ENCODE results near the genes LRRC30 and ANKRD12.

DNA sequence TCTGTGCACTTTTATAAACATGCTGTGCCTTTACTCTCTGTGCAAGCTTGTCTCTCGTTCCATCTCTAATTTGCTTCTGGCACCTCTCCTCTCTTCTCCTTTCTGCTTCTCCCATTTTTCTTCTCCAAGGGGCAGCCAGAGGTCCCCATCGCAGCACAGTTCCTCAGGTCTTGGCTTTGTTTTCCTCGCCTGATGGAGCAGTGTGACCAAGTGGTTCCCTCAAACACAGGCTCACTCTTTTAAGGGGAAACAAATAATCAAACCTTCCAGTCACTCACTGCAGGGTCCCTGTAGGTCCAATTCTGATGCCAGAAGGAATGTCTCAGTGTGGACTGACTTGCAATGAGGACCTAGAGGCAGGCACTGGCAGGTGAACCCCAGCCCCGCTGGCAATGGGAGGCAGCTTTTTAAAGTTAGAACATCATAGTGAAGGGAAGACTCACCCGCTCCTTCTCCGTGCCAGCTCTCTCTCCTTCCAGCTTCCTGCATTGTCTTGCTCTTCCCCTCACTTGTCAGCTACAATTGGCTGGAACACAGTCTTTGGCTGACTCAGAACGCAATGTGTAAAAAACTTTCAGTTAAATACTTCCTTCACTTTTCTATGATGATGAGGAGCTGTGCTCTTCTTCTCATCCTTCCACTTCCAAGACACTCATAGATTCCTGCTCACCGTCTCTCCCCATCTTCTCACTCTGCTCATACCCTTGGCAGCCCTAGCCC, 117.7 kb upstream of the TMEM200C start:
- PRO-cap = no peak

DNA sequence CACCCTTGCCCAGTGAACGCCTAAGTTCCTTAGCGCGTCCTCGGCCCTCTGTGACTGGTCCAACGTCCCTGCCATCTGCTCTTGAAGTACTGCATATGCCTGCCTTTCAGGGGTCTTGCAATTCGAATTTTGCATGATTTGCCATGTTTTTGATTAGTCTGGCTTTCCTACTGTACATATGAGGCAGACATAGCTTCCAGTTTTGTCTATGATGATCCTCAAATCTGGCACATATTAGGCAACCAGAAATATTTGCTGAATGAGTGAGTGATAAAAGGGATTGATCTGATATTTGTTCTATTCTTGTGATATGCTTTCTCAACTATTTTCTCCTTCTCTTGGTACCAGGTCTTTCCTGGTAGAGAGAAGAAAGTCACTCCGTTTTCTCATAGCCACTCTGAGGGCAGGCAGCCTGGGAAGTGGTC, 118.3 kb upstream of the TMEM200C start:
- PRO-cap = no peak

GRCh38 chr18:6375008-6375497, 39.7 kb downstream of the L3MBTL4 start:
- PRO-cap = bidirectional peak, plus-strand start at chr18:6375081, minus-strand start at chr18:6375078

DNA sequence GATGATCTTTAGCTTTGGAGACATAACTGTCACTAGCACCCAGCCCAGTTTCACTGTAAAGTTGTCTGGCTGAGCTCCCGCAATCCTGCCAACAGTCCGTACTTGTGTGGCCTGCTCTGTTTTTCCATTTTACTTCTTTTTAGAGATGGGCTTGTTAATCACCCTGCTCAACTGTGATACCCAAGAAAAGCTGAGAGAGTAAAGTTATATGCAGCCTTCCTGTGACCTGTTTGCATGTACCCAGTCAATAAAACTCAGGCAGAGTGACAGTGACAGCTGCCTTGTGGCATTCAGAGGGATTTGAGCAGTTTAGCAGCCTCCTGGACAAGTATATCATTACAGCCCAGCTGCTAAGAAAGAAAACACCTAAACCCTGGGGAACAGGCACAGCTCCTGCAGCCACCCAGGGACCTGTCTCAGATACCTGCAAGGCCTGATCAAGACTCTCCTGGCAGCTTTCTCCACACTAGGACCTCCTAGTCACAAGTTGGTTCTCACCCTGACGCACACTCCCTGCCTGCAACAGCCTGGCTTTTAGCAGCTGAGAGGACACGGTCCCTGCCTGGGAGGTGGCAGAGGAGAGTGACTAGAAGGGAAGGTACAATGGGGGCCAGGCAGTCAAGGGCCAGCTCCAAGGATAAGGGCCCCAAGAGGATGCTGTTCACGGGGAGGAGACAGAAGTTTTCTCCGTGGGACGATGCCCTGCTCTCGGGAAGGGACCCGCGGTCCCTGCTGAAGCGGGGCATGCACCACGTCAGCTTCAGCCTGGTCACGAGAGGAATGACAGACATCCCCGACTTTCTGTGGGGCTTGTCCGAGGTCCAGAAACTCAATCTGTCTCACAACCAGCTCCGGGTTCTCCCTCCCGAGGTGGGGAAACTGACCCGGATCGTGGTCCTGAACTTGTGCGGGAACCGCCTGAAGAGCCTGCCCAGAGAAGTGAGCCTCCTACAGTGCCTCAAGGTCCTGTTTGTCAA, at the start of gene LRRC30:
TSS of gene LRRC30 (plus strand) at position 554 of the 977 bp plus-strand sequence.
- PRO-cap = no peak

DNA sequence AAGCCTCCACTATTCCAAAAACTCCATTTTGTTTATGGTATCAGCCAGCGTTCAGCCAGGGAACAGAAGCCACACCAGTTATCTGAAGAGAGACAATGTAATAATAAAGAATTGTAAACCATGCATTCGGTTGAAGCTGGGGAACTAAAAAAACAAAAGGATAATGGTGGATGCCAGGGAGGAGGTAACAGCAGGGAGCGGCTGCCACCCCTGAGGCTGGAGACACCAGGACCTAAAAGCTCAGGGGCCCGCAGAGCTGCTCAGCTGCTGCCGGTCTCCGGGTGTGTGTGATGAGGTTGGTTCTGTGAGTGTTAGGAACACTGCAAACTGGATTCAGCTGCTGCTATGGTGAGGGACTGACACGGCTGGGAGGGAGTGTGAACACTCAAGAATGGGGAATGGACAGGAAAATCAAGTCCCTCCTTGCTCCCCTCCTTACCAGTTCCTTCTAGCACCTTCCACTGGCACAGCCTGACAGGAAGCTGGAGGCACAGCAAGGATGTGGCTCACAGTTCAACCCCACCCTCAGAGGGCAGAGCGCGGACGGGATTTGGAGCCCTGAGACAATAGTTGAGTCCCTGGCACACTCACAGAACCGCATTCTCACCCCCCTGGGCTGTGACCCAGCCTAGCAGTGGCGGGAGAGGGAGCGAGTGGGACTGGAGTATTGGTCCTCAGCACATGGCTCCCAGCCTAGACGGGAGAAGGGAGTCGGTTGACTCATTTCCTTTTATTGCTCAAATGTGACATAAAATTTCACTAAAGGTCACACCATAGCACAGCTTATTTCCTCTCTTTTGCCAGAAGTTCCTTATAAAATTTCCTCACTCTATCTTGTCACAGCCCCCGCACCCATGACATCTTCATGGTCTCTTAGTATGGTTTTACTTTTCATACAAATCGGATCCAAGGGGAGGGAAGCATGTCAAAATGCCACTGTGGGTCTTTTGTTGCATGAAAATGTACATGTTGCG, 42.5 kb downstream of the LRRC30 start:
- PRO-cap = no peak

DNA sequence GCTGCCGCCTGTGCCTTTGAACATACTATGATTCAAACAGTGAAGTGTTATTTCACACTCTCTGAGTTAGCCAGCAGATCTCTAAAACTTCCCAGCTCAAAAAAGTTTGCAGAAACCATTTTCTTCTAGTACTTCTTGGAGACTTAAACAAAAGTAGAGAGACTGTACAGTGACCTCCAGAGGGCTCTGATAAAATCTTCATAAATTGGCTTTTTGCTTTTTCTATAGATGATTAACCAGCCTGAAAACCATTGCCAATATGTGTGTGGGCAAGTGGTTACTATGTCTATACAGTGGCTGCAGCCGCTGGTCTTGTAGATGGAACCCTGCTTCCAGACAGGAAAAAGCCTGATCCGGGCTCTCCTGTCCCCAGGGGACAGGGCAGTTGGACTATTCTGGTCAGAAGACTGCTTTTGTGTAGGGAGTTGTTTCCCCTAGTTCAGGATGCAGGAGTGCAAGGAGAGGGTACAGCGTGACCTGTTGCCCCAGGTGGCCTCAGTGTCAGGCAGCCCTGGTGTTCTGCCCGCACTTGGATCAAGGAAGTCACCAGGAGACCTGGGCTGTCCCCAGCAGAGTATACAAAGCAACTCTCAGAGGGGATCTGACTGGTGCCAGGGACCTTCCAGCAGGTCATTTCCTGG, 7.3 kb upstream of the PTPRM start:
- PRO-cap = no peak

- PRO-cap = no peak
These were observed 890 bp downstream of the PTPRM start for GRCh38 chr18:7567944-7568468.

- PRO-cap = no peak
These were observed 8.6 kb downstream of the PTPRM start for GRCh38 chr18:7575707-7576062.

DNA sequence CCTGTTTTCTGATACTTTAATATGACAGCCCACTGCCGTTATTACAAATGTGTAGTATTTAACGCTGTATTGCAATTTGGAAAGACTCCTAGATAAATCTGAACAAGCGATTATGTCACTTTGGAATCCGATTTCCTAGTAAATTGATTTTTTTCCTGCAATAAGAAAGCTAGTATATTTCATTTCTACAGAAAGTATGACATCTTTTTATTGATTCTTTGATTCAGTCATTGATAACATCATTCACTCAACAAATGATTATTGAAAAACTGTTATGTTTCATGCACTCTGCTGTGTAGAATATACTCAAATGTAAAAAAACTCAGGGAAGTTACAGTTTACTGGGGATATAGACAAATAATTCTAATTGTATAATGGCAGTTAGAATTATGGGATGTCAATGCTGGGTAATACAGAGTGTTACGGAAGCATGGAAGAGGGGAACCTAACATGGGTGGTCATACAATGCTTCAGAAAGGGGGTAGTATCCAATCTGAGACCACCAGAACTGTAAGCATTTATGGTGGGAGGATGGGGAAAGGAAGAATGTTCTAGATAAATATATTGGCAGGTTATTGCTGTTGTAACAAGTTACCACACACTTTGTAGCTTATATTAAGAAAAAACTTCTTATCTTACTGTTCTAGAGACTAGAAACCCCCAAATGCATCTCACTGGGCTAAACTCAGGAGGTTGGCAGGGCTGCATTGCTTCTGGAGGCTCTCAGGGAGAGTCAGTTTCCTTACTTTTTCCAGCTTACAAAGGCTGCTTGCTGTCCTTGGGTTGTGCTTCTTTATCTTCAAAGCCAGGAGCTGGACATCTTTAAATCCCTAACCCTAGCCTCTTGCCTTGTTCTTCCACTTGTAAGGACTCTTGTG, 235.7 kb downstream of the PTPRM start:
- PRO-cap = no peak

DNA sequence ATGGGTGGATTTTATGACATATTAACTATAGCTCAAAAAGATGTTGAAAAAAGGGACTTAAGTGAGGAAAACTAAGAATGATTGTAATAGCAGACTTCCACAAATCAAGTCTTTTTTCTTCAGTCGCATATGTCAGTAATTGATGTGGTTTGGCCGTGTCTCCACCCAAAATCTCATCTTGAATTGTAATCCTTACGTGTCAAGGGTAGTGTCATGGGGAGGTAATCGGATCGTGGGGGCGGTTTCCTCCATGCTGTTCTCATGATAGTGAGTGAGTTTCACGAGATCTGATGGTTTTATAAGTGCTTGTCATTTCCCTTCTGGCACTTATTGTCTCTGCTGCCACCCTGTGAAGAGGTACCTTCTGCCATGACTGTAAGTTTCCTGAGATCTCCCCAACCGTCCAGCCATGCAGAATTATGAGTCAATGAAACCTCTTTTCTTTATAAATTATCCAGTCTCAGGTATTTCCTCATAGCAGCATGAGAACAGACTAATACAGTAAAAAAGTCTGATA, 478.7 kb downstream of the PTPRM start:
- PRO-cap = no peak

DNA sequence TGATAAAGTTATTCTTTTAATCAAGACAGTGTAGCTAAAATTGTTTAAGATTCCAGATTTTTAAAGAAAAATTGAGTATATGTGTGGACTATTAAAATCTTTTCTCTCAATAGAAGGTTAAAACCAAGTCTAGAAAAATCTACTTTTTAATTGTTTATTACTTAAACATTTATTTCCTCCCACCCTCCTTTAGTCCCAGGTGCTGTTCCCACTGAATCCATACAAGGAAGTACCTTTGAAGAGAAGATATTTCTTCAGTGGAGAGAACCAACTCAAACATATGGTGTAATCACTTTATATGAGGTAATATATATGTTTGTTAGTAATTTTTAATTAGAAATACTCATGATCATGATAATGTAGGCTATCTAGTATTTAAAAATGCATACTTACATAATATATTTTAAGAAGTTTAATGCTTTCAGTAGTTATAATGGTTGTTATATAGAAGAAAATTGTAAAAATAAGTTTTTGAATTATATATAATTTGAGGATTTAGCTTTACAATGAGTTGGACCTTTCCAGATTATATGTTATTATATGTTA, 509.2 kb downstream of the PTPRM start:
- PRO-cap = no peak

GRCh38 chr18:8284009-8284208, 325.3 kb upstream of the RAB12 start:
- PRO-cap = unidirectional peak, plus-strand start at chr18:8284104

DNA sequence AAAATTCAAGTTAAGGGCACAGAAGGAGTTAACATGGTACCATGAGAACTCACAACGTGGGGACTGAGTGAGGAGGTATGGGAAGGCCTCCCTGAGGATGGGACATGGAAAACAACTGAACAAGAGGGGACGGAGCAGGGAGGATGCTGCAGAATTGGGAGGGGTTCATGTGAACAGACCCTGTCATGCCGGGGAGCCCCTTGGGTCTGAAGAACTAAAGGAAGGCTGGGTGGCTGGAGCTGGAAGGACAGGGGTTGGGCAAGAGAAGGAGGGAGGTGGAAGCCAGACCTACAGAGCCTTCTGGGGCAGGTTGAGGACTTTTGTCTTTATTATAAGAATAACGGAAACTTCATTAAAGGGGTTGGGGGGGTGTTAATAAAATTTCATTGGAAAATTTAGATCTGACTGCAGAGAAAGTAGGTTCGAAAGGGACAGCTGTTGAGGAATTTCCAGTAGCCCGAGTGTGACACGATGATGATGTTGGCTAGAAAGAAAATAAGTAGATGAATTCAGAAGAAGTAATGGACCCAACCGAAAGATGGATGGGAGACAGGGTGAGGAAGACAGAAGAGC, 307.0 kb upstream of the RAB12 start:
- PRO-cap = no peak

- PRO-cap = no peak
These were observed 14.6 kb downstream of the RAB12 start for GRCh38 chr18:8623700-8624347.

DNA sequence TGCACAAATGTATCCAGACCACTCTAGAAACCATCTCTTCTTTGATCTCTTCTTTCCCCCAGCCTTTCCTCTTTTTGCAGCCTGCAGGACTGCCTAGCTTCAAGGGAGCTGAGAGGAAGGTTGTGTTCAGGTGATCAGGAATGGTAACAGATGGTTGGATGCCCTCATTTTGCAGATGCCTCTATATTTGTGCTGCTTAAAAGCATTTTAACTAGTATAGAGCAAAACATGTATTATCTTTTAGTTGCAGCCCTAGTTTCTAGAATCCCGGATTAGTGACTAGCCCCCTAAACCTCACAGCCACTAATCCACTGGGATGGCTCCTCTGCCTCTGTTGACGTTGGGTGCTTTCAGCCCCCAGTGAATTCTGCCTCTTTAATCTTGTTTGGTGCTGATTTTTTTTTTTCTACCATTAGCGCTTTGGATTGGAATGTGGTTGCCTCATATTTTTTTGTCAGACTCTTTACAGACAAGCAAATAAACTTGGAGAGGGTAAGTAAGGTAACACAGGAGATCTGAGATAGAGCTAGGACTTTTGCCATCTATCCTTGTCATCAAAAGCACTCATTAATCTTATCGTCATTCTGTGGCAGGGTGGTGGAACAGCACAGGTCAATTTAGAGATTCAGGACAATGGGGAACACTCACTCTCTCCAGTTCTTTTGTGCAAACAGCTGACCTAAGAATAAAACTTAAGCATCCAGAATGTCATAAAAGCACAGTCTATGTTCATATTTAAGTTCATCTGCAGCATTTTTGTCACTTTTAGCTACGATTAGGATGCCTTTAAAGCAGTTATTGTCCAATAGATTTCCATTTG, 103.7 kb upstream of the NDUFV2 start:
- PRO-cap = no peak

- PRO-cap = no peak
These were observed 7.8 kb upstream of the NDUFV2 start for GRCh38 chr18:9094569-9095152.

- PRO-cap = no peak
These were observed 992 bp downstream of the NDUFV2 start for GRCh38 chr18:9103404-9103978.

GRCh38 chr18:9136701-9137735, at the start of gene ANKRD12:
Gene ANKRD12 (plus strand): TSS chr18:9136781.
- PRO-cap = bidirectional peak, plus-strand start at chr18:9136794, minus-strand start at chr18:9136502; bidirectional peak, plus-strand start at chr18:9137030, minus-strand start at chr18:9136971; bidirectional peak, plus-strand start at chr18:9137174, minus-strand start at chr18:9137179; bidirectional peak, plus-strand start at chr18:9137428, minus-strand start at chr18:9137393

DNA sequence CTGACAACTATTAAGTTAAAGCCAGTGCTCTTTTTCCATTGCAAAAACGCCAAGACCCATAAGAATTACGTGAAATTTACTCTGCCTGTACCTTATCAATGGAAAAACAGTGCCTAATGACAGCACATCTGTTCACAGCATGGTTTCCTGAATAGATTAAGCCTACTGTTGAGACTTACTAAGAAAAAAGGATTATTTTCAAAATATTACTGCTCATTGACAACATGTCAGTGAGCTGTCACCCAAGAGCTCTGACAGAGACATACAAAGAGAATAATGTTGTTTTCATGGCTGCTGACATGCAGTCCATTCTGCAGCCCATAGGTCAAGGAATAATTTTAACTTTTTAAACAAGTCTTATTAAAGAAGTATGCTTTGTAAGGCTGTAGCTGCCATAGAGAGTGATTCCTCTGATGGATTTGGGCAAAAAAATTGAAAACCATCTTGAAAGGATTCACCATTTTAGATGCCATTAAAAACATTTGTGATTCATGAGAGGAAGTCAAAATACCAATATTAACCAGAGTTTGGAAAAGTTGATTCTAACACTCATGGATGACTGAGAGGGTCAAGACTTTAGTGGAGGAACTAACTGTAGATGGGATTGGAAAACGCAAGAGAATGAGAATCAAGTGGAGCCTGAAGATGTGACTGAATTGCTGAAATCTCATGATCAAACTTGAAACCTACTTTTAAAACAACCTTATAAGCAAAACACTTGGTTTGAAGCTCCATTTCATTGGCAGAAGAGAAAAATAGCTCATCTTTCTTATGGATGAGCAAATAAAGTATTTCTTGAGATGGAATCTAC, 53.2 kb downstream of the ANKRD12 start:
- PRO-cap = no peak

DNA sequence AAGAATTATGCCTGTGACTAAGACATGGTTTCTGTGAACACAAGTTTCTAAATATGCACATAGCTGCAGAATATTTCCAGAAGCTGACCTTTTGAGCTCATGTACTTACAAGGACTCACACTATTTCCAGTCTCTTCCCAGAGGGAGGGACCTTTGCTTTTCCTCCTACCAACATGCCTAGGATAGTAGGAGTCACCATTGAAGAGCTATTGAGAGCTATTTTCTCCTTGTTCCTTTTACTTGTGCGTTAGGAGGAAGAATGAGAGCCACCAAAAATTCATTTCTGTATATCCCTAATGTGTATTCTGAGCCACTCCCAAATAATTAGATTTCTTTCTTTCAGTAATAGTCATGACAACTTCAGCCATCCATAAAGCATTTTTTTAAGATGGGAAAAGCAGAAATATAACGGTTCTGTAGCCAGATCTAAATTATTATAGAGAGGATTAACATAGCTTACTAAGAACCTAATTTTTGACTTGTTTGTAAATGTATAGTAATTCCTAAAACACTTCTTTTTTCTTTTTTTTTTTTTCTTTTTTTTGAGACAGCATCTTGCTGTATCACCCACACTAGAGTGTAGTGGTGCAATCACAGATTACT, 81.7 kb downstream of the ANKRD12 start:
- PRO-cap = no peak